Left cardiac atrium (tissue), 1 donor: ENCODE measurements around a stretch of chr1.

- PRO-cap, result no peak
These were observed 27.2 kb downstream of the ACTA1 start for GRCh38 chr1:229406617-229407177.

DNA sequence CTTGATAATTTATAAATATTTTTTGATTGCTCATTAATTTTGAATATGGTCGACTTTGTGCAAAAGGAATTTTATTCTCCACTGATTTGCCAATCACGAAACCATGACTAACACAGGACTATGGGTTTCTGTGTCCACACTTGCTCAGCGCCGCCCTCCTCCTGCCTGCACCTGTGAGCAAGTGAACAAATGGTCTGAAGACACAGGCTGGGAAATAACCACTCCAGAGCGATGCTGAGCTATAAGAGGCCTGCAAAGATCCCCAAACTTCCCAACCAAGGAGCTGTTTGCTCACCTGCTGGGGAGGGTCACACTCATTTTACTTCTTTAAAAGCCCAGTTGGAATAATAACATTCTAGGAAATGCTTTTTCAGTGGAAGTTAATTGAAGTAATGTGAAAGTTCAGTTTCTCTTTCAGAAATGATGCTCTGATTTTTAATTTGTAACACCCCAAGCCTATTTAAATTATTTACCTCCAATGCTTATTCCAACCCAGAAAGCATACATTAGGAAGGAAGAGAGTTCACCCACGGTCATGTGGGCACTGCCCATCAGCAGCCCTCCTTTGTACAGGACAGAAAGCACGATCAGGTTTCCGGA is 19.4 kb downstream of the ABCB10 start:
- PRO-cap, result no peak

- PRO-cap, result no peak
These were observed 6.0 kb downstream of the TAF5L start for GRCh38 chr1:229619515-229620646.

GRCh38 chr1:229844557-229844940 is 218.5 kb downstream of the URB2 start:
- PRO-cap, result no peak

- PRO-cap, result no peak
These were observed 161.8 kb upstream of the GALNT2 start for GRCh38 chr1:229905108-229905705.

GRCh38 chr1:230105558-230106793 is 38.9 kb downstream of the GALNT2 start:
- PRO-cap, result no peak

DNA sequence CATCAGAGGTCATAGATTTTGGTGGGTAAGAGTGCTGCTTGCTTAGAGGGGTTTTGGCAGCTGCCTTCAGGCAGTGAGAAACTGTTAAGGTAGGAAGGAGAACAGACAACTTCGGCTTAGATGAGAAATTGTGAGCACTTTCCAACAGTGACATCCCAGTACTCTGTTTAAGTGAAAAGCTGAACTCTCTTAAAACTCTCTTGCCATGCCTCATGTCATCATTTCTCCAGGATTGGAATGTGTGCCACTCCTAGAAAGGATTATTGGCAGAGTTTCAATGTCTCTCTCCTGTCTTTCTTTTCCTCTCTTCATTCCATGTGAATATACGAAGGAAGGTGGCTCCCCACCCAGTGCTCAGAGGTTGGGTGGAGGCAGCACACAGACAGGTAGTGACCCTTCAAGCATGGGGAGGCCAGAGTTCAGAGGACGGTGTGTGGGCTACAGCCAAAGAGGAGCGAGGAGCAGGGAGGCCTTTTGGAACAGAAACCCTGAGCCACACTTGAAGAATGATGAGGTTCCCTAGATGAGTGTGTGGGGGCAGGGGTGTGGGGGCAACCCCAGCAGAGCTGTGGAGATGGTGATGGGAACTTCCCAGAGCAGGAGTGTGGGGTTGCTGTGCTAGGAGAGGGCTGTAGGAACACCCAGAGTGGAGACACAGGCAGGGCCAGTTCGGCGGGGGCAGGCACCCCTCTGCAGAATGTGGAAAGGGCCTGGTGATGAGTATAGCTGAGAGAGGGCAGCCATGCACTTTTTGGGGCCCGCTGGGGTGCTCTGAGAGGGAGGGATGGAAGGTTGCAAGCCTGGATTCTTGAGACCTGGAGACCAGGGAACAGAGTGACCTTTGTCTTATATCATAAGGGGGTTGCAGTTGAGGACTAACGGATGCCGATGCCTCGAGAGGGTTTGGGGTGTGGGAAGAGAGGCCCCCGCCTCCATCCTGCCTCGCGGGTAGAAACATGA is 58.9 kb downstream of the GALNT2 start:
- PRO-cap, result no peak

GRCh38 chr1:230711596-230713104 is 1.8 kb downstream of the AGT start:
- PRO-cap, result no peak

DNA sequence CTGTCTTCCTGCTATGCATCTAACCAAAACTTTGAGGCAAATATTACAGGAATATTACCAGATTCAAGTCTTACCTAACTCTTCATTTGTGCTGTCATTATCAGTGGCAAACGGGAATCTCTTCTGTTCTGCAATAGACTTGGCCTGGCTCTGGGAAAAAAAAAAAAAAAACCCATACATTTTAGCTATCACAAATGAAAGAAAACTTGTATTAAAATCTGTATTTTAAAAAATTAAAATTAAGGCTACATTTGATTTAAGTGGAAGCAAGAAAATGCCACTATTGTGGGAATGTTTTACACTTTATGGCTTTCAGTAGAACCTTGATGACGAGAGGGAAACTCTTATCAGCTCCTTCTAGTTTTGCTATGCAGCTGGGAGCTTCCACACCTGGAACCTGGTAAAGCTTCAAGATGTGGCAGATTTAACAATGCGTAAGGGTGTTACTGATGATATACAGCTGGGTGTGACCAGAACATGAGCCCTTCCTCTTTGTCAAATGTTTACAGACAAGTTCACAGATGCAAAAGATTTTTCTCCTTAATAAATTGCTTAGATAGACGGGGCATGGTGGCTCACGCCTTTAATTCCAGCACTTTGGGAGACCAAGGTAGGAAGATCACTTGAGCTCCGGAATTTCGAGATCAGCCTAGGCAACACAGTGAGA is 20.4 kb downstream of the TTC13 start:
- PRO-cap, result no peak

- PRO-cap, result no peak
These were observed 23.2 kb downstream of the FAM89A start for GRCh38 chr1:231016533-231017552.

GRCh38 chr1:231211152-231211859 is 29.7 kb downstream of the C1orf131 start:
- PRO-cap, result no peak

DNA sequence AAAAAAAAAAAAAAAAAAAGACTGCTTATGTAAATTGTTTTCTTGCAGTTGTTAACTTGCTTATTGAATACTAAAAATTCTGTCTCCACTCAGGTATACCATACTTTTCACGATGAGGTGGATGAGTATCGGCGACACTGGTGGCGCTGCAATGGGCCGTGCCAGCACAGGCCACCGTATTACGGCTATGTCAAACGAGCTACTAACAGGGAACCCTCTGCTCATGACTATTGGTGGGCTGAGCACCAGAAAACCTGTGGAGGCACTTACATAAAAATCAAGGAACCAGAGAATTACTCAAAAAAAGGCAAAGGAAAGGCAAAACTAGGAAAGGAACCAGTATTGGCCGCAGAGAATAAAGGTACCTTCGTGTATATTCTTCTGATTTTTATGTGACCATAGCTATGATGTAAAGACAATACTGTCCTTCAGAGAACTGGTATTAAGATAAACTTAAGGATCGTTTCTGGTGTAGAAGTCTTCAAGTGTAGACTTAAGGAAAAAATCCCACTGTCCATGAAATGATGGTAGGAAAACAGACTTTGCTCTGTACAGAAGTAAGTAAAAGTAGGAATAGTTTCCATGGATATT is 13.2 kb downstream of the SPRTN start:
- PRO-cap, result no peak

- PRO-cap, result no peak
These were observed 24.2 kb downstream of the SPRTN start for GRCh38 chr1:231362253-231362780.

- PRO-cap, result no peak
These were observed 1.6 kb upstream of the EGLN1 start for GRCh38 chr1:231423595-231424193.

DNA sequence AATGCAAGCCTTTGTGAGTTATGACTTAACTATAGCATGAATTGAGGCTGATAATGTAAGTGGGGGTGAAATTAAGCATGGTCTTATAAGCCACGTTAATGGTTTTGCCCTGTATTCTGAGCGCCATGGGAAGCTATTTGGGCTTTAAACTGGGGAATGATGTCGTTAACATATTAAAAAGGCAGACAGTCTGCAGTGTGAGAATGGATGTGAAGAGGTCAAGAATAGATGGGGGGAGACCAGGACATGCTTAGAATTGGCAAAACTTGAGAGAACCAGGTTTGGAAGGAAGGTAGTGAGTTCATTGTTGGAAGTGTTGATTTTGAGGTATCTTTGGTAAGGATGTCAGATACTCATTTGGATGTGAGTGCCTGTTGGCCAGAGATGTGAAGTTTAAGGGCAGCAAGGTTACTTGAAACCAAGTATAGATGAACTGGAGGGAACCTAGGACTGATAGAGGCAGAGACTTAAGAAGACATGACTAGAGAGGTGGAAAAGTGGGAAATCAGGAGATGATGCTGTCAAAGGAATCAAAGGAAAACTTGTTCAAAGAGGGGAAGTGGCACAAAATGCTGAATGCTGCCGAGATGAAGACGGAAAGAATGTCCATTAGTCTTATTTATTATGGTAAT is 28.5 kb downstream of the TSNAX start:
- PRO-cap, result no peak

DNA sequence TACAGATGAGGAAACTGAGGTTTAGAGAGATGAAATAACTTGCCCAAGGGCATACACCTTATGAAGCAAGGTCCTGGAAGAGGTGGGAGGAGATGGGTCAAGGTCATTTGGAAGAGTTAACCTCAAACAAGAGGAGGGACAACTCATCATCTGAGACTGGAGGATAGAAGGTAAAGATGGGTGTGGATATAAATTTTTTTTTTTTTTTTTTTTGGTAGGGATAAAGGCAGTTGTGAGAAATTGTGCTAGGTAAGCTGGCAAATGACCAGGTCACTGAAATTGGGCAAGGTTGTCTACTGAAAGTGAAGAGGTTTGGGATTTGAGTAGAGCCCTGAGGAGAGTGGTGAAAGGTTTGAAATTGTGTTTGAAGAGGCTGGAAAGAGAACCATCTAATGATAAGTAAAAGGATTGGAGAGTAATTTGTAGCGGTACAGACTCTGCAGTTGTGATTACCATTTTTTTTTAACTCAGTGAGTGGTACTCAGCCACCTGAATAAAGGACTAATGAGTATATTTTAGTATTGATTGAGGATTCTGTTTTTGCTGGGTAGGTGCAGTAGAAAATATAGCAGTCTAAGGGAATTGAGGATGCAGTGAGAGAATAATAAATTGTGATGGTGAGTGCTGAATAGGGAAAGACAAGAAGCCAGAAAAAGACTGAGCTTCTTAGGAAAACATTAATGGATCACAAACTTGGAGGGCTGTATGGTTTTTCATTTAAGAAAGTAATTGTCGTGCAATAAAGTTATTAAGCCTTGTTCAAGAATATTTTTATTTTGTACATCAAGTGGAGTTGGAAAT is 35.2 kb downstream of the TSNAX start:
- PRO-cap, result no peak

- PRO-cap, result no peak
These were observed 13.9 kb upstream of the DISC1 start for GRCh38 chr1:231612512-231613296.

DNA sequence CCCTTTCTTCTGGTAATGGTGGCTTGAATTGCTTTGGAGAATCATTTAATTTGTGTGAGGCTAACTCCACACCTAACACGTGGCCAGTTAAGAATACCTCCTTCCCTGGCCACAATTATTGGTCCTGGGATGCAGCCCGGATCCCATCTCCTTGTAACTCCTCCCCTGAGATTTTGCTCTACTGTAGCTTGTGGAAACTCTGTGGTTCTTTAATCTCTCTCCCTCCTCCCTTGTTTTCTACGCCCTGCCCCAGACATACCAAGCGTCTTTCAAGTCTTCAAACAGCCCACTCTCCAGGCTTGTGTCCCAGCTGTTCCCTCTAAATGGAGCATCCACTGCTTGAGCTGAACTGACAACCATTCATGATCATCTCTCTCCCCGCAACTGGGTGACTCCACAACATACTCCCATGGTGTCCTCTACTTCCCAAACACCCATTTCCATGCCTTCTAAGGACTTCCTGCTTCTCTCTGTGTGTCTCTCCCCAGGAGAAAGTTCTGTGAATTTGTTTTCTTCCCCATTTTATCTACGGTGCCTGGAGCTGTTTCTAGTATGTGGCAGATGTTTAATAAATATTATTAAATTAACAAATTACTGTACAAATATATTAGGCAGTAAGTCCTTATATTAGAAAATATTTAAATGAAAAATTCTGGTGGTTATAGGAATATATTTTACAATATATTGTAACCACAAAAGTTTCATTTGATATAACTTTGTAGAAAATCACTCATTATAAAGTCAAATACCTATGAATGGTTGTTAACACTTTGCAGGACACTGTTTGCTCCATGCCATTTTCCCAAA is 111.4 kb downstream of the SIPA1L2 start:
- PRO-cap, result no peak

DNA sequence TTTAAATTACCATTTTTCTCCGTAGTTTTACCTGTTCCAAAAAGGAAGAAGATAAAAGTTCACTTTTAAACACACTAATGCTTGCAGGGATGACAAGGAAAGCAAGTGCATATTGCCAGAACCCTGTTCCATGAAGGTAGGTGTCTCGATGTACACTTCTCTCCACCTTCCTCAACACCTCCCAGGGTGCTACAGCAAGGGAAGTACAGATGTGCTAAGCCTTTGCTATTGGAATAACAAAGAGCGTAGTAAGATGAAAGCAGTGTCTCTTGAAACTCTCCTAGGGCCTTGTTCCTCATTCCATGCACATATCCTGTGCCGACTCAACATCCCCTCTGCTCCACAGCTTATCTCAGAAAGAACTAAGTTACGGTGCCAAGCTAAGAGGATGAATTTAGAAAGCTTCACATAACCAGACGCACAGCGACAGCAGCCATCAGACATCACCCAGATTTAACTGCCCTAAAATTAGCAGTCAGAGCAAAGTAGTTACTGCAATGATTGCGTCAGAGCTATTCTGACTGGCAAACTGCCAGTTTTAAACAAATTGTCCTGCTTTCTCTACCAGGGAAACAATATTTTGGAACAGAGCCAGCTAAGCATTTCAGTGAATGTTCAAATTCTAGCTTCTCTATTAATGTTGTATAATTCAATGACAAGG is 9.6 kb downstream of the SIPA1L2 start:
- PRO-cap, result unidirectional peak, minus-strand start at position 459 of the sequence

DNA sequence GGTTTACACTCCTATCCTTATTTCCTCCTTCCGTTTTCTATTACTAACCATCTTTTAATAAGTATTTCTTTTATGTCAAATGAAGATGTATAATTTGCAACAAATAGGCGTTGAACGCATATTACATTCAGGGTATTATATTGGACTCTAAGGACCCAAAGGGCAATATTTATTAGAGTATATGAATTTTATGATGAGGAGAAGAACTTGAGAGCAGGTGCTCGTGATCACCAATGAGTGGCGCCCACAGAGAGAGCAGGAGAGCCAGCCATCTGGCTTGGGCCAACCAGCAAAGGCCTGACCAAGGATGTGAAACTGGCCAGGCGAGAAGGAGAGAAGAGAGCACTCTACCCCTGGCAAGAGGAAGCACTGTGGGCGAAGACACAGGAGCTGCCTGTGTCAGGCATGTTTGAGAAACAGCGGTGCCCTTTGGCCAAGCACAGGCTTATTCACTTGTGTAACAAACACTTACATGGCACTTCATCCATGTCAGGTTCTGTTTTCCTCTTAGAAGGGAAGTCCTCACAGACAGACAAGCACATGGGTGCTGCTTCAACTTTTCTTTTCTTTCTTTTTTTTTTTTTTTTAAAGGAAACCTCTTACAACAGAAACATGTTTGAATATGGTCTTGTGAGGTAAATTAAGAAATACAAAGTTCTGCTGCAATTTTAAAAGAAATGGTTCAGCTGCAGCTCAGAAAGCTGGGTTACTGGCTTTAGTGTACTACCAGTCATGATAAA is 4.2 kb upstream of the SIPA1L2 start:
- PRO-cap, result no peak